Mesenchymal stem cell of the bone marrow (primary cell): ENCODE data around the gene OSTN.

DNA sequence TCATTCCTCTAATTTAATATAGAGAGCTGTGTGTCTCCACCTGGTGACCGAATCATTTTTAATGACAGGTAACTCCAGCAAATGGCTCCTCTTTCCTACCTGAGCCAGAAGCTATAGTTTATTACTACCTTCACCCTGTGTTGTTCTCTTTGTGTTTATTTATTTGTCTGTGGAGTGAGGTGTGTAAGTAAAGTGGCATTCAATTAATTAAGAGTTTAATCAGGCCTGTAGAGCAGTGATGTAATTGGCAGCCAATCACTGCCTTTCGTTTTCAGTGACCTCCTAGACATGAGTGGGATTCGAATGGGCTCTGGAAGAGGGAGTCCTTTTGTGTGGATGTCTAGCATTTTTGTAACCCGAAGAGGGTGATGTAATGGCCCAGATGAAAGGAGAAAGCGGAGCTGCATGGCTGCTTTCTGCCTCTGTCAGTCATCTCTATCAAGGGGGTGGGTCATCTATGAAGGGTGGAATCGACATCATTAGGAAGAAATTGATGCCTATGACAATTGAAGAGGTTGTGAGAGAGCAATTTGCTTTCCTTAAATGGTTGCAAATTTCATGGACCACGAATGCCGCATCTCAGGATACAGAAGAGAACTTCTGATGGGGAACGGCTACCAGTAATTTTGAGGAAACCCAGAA, 126.0 kb downstream of the LPP start:
- CAGE, long polyA plus RNA: no peak

DNA sequence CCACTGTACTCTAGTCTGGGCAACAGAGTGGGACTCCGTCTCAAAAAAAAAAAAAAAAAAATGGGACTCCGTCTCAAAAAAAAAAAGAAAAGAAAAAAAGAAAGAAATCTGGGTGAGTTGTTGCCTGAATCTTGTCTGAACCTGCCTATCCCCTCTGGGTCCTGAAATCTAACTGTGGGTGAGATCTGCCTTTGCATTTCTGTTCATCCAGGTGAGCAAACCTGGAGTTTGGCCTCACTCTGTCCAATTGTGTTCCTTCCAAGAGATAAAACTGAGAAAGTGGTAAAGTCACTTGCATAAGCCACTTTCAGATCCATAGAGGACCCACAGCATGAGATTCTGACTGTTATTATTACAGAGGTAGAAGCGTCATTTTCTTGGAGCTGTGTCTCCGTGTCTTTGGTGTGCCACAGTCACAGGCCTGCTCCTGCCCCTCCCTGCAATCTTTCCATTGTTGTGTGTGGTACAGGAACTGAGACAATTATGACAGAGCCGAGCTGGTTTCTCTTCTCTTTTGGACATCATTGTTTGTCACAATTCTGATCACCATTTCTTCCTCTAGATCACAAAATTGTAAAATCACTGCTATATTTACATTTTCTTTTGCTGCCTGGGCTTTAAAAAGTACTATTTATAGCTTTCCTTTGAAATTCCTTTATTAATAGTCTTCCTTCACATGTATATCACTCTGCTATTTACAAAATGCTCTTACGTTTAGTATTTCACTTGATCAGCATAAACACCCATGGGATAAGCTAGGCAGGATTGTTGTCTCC, 236.0 kb downstream of the LPP start:
- CAGE, long polyA plus RNA: no peak

DNA sequence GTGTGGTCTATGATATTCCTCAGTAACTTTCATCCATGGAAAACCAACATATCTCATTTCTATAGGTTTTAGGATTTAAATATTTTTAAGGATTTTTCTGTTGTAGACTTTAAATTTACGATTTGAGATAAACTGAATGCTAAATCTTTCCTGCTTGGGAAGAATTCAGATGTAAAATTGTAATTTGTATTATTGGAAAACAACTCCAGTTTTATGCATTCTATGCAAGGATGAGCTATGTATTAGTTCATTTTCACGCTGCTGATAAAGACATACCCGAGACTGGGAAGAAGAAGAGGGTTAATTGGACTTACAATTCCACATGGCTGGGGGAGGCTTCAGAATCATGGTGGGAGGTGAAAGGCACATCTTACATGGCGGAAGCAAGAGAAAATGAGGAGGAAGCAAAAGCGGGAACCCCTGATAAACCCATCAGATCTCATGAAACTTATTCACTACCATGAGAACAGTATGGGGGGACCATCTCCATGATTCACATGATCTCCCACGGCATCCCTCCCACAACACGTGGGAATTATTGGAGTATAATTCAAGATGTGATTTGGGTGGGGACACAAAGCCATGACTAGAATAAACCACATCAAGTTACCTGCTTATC, 300.5 kb downstream of the LPP start:
- CAGE, long polyA plus RNA: no peak

DNA sequence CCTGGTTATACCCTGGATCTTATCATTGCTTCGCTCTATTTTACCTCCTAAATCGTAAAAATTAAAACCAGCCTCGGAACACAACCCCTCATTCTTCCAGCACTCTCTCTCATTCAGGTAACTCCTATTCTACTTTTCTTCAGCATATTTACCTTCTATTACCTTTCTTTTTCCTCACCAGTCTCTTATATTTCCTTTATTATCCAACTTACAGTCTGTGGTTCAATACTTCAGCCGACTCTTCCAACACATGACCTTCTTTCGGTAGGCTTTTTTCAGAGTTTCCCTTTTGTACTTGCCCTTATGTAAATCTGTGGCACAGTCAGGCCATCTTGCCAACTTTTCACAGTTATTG, 427.7 kb downstream of the LPP start:
- CAGE, long polyA plus RNA: no peak

DNA sequence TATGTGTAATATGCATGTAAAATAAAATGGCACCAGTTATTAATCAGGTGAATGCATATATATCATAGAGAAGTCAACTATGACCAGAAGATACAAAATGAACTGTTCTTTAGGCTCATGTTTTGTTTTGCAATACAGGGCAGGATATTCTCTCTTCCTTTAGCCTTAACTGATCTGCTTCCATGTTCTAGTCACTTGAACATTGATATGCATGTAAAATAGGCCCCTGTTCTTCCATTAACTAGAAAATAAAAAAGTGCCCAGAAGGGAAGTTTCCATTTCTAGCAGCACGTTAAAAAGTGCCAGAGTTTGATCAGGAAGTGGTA, 501.0 kb downstream of the LPP start:
- CAGE, long polyA plus RNA: no peak

GRCh38 chr3:188978202-188978680, 193.5 kb upstream of the TPRG1 start:
- CAGE, long polyA plus RNA: no peak

GRCh38 chr3:189227022-189227834, 55.5 kb downstream of the TPRG1 start:
- CAGE, long polyA plus RNA: no peak

- CAGE, long polyA plus RNA: no peak
Measured at GRCh38 chr3:190094328-190094987, 26.2 kb downstream of the P3H2 start.

- CAGE, long polyA plus RNA: no peak
Measured at GRCh38 chr3:190344871-190345872, 22.9 kb upstream of the CLDN1 start.

DNA sequence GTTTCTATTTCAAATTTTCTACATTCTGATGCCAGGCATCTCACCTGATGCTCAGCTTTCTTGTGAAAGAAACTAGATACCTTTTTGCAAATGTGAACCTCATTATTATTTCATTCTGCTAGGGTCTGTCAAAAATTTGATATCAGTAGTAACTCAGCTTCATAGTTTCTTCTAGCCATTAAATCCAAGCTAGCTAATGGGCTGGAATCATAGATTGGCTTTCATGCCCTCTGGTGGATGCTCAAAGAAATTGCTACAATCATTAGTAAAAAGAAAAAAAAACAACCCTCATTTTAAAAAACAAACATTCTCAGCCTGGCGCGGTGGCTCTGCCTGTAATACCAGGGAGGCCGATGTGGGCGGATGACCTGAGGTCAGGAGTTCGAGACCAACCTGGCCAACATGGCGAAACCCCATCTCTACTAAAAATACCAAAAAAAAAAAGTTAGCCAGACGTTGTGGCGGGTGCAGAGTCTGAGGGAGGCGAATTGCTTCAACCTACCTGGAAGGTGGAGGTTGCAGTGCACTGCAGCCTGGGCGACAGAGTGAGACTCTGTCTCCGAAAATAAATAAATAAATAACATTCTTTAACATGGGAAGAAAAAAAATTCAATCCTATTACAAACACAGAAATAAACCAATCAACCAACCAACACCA, 25.2 kb downstream of the TMEM207 start:
- CAGE, long polyA plus RNA: no peak

DNA sequence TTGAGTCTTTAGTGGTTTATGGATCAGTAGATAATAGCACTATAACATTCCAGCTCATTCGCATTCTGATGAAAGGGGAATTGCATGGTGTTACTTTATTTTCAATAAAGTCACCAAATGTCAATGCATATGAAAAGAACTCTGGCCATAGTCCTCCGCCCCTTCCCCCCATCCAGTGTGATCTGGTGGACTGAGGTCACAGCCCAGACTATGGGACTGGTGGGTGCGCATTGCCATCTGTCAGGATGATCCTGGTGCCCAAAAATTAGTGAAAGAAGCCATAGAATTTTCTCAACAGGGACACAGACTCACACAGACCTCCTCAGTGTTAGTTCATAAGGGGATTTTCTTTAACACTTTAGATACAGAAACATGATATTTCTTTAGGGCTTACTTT, 33.2 kb downstream of the IL1RAP start:
- CAGE, long polyA plus RNA: no peak

DNA sequence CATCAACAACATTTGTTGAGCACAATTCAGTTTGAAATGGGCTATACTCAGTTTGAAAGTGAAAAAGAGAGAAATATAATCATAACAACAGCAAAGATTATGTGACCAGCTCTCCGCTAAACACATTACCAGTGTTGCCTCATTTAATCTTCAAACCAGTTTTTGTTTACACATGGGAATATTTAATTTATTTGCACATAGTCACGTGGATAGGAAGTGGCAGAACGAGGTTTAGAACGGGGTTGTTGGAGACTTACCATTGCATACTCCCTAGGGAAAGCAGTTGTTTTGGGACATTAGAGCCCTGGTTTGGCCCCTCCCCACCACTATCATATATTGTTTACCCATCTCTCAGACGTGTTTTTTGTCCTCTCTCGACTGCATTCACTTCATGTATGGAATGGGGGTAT, 77.2 kb downstream of the IL1RAP start:
- CAGE, long polyA plus RNA: no peak

DNA sequence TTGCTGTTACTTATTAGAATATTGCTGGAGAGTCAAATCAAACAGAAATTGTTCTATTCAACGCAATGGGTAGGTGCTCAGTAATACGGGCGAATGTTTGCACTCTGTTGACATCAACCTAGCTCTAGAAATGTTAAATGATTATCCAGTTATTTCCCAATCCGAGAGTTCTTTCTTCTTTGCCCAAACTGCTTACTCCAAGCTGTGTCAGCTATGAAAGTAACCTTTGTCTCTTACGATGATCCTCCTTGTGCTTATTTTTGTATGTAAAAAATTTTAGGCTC, 50.4 kb downstream of the GMNC start:
- CAGE, long polyA plus RNA: no peak

DNA sequence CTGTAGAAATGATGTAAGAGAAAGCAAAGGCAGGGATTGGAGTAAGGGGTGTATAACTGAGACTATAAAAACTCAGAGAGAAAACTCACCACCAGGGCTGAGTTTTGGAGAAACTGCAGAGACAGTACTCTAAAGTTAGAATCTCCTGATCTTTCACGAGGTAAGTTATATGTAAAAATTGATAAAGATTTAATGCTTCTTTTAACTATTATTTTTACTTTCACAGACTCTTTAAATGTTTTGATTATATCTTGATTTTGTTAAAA, at the start of gene OSTN:
Gene OSTN, plus strand, starts transcription at position 94 of the 266 bp plus-strand sequence.
- CAGE, long polyA plus RNA: no peak

GRCh38 chr3:191300829-191301494, 28.2 kb upstream of the CCDC50 start:
- CAGE, long polyA plus RNA: no peak

- CAGE, long polyA plus RNA: no peak
Measured at GRCh38 chr3:192170089-192171338, 556.8 kb downstream of the FGF12 start.

DNA sequence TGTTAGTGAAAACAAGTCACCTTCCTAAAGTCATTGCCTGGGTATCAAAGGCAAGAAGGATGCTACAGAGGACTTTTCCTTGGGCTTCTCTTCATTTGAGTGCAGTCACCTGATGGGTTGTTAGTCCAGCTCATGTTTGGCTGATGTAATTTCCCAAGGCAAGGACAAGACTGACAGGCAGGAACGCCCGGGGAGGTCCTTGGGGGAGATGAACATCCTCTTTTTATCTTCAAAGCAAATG, 201.1 kb downstream of the OPA1 start:
- CAGE, long polyA plus RNA: no peak

DNA sequence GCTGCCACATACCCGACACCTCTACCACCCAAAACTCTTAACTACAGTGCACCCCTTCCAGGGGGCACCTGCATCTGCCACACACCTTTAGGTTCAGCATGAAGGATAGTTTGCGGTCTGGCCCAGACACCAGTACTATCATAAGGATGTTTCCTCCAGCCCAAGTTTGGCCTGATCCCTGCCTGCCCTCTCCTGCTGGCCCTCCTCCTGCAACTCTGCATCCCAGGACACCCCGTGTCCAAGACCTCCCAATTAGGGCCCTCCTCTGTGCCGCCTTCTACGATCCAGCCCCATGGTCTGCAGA, 240.8 kb upstream of the HES1 start:
- CAGE, long polyA plus RNA: no peak

GRCh38 chr3:194029681-194030200, 106.2 kb upstream of the HES1 start:
- CAGE, long polyA plus RNA: no peak

DNA sequence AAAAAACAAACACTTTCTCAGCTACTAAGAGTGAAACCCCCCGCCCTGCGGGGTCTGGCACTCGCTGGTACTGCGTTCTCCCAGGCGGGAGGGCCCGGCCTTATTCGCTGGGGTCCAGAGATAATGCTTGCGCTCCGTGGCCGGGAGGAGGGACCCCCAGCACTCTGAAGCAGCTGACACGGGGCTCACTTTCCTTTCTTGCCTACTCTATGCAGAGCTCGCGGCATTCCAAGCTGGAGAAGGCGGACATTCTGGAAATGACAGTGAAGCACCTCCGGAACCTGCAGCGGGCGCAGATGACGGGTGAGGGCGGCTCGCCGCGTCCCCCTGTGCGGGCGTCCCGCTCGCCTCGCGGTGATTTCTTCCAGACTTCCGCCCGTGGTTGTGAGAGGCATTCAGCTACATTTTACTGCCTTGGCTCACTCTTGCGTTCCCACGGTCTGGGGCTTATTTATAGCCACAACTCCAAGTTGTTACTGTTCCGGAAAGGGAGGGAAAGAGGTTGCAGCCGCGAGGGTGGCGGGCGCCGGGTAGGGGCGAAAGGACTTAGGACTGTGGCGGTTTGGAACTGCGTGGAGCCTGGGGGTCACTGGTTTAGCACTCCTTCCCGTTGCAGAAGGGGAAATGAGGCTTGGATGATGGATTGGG, 922 bp downstream of the HES1 start:
- CAGE, long polyA plus RNA: no peak